Mesangial cell (primary cell): ENCODE data around the gene TBC1D5.

- RAMPAGE, long total RNA, result no peak
Measured at GRCh38 chr3:17712185-17713186, 29.9 kb downstream of the TBC1D5 start.

DNA sequence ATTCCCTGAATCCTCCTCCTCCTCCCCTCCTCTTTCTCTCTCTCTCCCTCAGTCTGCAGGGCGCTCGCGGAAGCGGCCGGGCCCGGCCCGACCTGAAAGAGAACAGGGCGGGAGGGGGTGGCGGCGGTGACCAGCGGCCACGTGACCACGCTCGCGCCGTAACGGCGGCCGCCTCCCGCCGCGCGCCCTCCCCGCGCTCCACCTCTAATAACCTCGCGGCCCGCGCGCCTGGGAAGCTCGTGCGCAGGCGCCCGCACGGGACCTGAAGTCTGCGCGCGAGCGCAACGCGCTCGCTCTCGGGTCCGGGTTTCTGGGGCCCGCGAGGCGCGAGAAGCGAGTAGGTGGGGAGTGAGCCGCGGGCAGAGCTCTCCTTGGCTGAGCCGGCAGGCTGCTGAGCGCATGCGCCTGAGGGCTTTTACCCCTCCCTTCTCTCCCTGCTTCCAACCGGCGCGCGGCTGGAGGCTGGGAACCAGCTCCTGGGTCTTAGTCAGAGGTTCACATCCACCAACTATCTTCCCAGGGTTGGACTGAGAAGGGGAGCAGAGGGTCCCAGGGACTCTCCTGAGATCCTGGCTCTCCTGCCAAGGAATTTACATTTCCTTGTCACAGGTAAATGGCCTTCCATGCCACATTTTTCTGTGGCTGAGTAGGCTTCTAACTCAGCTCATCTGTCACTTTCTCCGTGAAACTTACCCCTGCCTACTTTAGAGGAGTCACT, at the start of gene TBC1D5:
Gene TBC1D5, minus strand, starts transcription at position 122 of the 718 bp plus-strand sequence.
- RAMPAGE, long total RNA, result start-site peak on the minus strand centred at position 85 of the sequence, 39 bp wide, 150 reads

DNA sequence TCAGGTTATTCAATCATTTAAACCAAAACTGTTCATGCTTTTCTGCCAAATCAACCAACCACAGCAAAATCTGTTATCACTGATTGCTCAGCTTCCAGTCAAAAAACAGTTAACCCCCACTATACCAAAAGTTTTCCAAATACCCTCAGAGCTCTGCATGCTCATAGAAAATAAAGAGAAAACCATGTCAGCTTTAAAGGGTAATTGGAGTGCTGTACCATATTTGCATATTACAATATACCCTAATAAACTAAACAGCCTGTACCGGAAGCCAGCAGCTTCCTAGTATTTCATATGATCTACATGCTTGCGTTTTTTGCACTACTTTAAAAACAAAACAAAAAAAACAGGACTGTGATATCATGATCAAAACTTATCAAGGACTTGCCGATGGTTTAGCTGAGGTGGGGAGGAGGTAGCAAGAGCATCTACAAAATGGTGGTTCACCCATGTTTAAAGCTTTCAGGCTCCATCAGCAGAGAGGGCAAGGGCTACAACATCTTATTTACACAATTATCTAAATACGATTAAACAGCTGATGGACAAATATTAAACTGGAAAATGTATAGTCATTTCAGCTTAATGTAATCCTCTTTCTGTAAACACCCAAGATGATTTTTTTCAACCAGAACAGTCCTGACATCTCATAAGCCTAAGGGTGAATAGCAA, 22.6 kb downstream of the SATB1 start:
- RAMPAGE, long total RNA, result no peak

DNA sequence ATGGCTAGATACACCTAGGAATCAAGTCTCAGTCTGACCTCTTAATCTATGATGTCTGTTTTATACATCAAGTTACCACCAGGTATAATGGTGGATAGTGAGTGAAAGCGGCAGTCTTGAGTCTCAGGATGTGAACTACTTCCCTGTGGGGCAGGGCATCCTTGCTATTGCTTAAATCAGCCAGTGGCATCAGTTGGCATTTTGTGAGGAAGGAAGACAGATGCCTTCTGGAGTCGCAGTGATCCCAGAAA, 70.9 kb downstream of the SGO1 start:
- RAMPAGE, long total RNA, result no peak

GRCh38 chr3:23035770-23036339, 167.3 kb upstream of the UBE2E2 start:
- RAMPAGE, long total RNA, result no peak

GRCh38 chr3:23331010-23331742, 128.0 kb downstream of the UBE2E2 start:
- RAMPAGE, long total RNA, result no peak

DNA sequence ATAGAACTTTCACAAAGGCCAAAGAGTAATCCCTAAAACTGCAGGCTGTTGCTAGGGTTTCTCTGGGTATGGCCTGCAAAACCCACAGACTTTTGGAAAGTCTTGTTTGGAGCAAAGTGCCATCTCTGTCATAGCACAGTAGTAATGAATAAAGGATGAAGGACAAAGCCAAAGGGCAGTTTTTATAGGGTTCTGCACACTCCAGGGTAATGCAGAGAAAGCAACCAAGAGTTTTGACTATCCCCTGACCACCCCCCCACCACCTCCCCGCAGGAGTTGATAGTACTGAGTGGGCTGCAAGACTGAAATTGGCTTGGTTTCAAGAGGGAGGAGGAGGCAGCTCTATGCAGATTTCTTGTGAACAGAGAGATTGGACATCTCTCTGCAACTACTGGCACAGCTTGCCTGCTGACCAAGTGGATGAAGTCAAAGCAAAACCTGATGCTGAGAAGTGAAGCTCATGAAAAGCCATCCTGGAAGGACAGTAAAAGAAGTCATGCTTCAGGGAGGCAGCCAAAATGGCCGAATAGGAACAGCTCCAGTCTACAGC, 145.7 kb downstream of the UBE2E2 start:
- RAMPAGE, long total RNA, result no peak

DNA sequence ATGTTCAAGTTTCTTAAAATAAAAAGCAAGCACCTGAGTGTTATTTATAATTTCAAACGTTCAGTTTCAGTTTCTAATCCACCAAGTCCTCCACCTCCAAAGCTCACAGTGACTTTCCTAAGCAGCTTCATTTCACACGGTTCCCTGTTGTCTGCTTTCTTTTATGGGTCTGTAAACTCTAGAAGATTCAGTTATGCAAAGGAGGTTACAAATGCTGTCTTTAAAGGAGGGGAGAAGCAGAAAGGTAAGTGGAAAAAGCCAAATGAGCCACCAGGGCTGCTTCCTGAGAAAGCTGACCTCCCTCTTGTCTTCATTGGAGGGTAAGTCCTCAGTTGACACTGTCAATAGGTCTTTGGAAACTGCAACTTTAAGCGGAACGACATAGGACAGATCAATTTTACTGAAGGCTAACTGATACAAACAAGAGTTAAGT, 152.1 kb upstream of the UBE2E1 start:
- RAMPAGE, long total RNA, result no peak

GRCh38 chr3:23685738-23686250, 120.0 kb upstream of the UBE2E1 start:
- RAMPAGE, long total RNA, result no peak

DNA sequence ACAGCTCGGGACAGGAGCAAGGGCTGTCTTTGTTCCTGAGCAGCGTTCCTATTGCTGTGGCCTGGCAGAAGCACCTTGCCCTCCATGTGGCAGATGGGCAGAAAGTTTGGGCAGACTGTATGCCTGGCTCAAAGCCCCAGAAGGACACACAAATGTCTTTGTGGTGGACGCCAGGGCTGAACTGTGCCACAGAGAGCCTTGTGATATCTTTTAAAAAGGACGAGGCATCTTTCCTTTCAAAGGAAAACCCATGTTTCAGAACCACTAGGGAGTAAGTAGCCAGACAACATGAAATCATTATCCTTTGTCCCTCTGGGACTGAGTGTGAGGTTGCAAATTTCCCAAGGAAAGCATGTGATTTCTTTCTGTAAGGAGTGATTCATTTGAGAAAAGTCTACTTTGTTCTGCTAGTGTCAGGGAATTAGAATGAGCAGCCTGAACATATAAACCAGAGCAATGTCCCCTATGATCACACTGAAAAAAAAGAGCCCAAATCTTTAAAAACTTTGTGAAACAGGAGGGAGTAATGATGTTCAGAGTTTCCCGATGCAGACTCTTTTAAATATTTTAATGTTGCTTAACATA, 29.2 kb upstream of the UBE2E1 start:
- RAMPAGE, long total RNA, result no peak

- RAMPAGE, long total RNA, result no peak
Measured at GRCh38 chr3:23808487-23808973, 2.8 kb downstream of the UBE2E1 start.

DNA sequence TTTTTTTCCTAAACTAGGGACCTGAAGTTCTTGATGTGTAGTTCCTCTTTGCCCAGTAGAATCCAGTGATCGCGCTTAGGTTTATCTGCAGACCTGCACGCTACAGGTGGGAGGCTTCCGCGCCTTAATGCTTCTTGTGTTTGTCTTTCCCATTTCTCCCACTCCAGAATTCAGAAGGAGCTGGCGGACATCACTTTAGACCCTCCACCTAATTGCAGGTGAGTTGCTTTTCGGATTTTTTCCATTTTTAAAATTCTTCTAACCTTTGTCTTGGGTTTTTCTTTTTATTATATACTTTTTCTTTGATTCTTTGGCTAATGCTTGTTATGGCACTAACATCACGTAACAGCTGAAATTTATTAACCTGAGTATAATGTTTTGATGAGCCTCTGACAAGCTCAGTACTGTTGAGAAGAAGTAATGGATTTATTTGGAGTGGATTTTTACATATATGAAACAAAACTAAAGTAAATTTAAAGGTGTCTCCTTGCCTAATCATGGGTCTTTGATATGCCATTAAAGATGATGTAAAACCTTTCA, 5.6 kb downstream of the UBE2E1 start:
- RAMPAGE, long total RNA, result no peak

DNA sequence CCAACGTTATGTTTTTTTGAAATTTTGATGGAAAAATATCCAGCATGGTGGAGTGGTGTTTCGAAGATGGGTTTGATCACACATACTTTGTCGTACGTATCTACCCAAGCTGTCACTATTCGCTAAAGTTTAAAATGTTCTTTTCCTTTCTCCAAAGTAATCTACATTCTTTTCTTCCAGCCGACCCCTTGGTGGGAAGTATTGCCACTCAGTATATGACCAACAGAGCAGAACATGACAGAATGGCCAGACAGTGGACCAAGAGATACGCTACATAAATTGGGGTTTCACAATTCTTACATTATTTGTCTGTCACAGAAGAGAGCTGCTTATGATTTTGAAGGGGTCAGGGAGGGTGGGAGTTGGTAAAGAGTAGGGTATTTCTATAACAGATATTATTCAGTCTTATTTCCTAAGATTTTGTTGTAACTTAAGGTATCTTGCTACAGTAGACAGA, 26.4 kb downstream of the NKIRAS1 start:
- RAMPAGE, long total RNA, result no peak

DNA sequence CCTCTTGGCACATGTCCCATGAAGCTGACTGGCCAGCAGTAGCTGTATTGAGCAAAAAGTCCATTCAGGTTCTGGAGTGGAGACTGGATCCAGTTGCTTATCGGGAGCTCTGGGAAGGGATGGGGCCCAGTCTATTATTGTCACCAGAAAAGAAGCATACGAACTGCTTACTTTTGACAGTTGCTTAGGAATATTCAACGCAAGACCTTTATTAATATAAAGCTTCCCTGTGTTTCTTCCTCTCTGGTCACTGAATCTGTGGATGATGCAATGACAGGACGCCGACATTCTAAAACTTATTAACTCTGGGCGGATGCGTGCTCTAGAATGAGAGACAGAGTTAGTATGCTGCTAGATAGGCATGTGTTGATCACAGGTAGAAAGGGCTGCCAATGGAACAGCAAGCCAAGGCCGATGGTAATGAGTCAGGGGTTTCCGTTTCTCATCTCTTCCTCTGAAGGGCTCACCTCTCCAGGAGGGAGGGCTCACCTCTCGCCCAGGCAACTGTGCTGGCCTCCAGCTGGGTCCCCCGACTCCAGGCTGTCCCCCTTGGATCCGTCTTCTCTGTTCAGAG, 155.9 kb downstream of the NR1D2 start:
- RAMPAGE, long total RNA, result no peak

- RAMPAGE, long total RNA, result no peak
Measured at GRCh38 chr3:24328942-24329777, 165.5 kb downstream of the THRB start.

- RAMPAGE, long total RNA, result no peak
Measured at GRCh38 chr3:24331853-24332378, 162.7 kb downstream of the THRB start.

DNA sequence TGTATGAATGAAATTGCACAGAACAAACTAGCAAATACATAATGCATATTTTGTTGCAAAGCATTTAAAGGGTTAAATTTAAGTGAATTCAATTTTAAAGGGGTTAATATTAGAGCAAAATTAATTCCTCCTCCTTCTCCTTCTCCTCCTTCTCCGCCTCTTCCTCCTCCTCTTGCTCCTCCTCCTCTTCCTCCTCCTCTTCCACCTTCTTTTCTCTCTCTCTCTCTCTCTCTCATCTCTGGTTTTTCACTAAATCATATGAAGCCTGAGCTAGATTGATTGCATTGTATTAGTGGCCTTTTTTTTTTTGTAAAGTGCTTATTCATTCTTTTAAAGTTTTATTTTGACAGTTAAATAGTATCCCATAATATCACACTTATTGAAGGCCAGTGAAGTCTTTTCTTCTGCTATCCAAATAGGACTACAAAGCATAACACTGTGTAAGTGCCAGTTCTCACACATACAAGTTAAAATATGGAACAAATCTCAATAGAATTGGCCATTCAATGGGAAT, 154.4 kb downstream of the THRB start:
- RAMPAGE, long total RNA, result no peak

- RAMPAGE, long total RNA, result no peak
Measured at GRCh38 chr3:24450589-24451099, 44.0 kb downstream of the THRB start.

DNA sequence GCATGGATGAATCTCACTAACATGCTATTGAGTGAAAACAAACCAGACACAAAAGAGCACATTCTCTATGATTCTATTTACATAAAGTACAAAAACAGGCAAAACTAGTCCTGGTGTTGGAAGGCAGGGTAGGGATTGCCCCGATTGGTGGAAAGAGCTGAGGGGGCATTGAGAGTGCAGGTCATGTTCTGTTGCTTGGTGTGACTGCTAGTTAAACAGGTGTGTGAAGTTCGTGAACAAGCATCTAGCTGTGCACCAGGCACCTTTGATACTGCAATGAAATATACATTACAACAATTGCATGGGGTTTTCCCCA, 26.3 kb upstream of the THRB start:
- RAMPAGE, long total RNA, result no peak

DNA sequence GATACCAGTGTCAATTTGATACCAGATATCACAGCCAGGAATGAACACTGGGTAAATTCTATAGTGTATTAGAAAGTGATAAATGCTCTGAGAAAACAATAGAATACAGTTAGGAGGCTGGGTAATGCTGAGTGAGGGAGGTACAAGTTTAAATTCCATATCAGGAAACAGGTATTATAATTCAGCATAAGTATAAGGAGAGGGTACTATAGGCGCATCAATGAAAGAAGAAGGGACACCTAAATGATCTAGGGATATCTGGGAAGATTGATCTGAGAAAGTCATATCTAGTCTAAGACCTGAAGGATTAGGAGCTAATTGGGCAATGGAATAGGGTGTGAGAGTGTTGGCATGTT, 36.3 kb upstream of the THRB start:
- RAMPAGE, long total RNA, result no peak